Transverse colon (tissue), 4 donors: ENCODE data around the gene PDE10A.

GRCh38 chr6:163387333-163387826, 27.1 kb upstream of the QKI start:
- PRO-cap: no peak
- RAMPAGE, long total RNA, 4 experiments: no peak in any of the 4 experiments

GRCh38 chr6:163418083-163419459, 4.1 kb downstream of the QKI start:
- PRO-cap: no peak
- RAMPAGE, long total RNA, 4 experiments: no peak in any of the 4 experiments

- PRO-cap: no peak
- RAMPAGE, long total RNA, 4 experiments: no peak in any of the 4 experiments
Observed at GRCh38 chr6:163424770-163425609, 10.5 kb downstream of the QKI start.

- PRO-cap: no peak
- RAMPAGE, long total RNA, 4 experiments: no peak in any of the 4 experiments
Observed at GRCh38 chr6:163469965-163471035, 55.8 kb downstream of the QKI start.

DNA sequence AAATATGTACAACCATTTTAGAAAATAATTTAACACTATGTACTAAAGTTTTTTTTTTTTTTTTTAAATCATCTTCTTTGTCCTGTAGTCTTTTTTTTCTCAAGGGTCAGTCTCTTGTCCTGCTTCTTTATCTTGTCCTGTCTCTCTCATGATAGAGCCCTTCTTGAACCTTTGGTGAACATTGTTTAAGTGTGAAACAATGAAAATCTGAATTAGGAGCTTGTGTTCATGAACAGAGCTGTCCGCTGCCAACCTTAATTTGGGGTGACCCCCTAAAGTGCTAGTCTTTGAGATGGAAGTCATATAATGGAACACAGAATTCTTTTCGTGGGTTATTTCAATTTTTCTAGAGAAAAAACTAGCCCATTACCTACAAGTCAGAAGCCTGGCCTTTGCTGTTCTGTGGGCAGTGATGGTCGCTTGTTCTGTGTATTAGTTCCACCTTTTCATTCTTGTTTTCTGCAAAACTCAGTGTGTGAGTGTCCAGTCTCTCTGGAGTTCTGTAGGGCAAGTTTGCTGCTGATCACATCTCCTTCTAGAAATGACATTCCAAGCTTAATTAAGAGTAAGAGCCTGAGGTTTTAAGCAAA, 61.8 kb downstream of the QKI start:
- PRO-cap: no peak
- RAMPAGE, long total RNA, 4 experiments: no peak in any of the 4 experiments

- PRO-cap: no peak
- RAMPAGE, long total RNA, 4 experiments: start-site peak on the plus strand in 1 of 4 experiments, at chr6:163534928-163535083 at its widest, 16 reads per replicate
Observed at GRCh38 chr6:163534761-163535569, 120.4 kb downstream of the QKI start.

- PRO-cap: no peak
- RAMPAGE, long total RNA, 4 experiments: no peak in any of the 4 experiments
Observed at GRCh38 chr6:163588123-163588833, 173.8 kb downstream of the QKI start.

DNA sequence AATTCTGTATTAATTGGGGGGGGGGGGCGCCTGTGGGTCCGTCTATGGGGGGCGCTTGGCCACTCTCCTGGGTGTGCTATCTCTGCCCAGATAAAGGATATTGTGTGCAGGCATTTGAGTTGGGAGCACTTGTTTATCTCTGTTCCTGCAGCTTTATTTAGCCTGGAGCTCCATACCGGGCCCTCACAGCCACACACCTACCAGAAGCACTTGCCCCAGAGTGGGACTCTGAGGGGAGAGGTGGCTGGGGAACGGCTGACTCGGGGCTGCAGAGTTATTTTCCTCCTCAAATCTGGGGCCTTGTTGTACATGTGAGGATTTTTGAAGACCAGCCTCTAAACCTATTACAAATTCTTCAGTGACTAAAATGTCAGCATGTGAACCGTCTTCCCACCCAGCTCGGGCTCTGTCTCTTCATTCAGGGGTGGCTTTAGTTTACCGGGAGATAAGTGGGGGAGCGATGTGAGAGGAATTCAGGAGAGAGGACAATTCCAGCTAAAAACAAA, 548.7 kb downstream of the QKI start:
- PRO-cap: no peak
- RAMPAGE, long total RNA, 4 experiments: no peak in any of the 4 experiments

DNA sequence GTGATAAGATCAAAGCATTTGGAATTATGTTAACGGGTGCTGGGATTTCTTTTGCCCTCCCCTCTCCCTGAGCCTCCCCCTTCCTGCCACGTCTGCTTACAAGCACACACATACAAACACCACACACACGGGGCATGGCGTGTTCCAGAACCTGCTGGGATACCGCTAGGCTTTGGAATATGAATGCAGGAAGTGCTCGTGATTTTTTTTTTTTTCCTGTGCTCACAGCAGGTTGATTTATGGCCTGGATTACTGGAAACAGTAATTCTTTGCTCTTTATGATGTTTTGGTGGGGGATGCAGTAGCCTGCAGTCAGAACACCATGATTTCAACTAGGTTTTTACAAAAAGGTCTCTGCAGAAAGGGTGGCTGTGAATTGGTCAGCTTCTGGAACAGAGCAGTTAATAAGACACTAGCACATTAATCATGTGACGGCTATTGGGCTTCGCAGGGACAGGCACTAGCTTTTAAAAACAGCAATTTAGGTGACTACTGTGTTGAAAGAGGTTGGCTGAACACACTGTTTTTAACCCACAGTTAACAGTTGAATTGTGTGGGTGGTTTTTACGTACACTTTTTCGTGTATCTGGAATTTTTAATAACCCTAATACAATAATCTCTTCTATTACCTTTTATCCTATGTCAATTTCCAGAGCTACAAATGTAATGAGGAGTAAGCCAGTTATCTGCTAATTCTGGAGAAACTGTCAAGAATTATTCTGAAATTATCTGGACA, 551.5 kb downstream of the QKI start:
- PRO-cap: no peak
- RAMPAGE, long total RNA, 4 experiments: no peak in any of the 4 experiments

GRCh38 chr6:164345871-164346386, 931.4 kb downstream of the QKI start:
- PRO-cap: no peak
- RAMPAGE, long total RNA, 4 experiments: no peak in any of the 4 experiments

DNA sequence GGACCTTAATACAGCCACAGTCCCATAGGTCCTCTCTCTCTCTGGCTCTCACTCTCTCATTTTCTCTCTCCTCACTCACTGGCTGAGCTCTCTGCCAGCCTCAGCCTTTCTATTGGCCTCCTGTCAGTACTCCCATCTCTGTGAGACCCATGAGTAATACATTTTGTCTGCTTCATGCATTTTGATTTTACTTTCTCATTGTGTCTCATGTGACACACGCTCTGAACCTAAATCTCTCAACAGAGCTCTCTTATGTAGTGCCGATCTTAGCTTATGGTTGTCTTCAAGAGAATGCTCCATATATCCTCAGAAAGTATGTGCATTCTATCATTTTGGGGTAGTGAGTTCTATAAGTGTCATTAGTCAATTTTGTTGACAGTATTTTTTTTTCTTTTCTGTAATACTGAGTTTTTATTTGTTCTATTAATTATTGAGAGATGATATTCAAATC, 907.4 kb downstream of the C6orf118 start:
- PRO-cap: no peak
- RAMPAGE, long total RNA, 4 experiments: no peak in any of the 4 experiments

DNA sequence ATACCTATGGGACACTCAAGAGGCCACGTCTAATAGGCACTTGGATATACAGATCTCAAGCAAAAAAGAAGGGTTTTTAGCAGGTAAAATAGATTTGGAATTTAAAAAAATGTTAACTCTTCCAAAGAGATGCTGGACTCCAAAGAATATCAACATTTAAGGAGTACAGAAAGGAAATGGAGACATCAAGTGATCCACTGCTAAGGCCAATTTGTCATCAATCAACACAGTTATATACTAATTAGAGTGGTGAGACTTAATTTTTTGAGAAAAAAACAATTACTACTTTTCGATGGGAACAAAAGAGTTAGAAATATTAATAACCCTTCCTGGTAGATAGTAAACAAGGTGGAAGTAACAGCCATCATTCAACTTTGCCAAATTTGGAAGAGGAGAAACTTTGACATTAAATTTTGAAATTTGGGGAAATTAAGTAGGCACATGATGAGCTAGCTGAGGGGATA, 17.8 kb downstream of the C6orf118 start:
- PRO-cap: no peak
- RAMPAGE, long total RNA, 4 experiments: no peak in any of the 4 experiments

GRCh38 chr6:165615577-165616025, 47.4 kb downstream of the PDE10A start:
- PRO-cap: no peak
- RAMPAGE, long total RNA, 4 experiments: no peak in any of the 4 experiments

DNA sequence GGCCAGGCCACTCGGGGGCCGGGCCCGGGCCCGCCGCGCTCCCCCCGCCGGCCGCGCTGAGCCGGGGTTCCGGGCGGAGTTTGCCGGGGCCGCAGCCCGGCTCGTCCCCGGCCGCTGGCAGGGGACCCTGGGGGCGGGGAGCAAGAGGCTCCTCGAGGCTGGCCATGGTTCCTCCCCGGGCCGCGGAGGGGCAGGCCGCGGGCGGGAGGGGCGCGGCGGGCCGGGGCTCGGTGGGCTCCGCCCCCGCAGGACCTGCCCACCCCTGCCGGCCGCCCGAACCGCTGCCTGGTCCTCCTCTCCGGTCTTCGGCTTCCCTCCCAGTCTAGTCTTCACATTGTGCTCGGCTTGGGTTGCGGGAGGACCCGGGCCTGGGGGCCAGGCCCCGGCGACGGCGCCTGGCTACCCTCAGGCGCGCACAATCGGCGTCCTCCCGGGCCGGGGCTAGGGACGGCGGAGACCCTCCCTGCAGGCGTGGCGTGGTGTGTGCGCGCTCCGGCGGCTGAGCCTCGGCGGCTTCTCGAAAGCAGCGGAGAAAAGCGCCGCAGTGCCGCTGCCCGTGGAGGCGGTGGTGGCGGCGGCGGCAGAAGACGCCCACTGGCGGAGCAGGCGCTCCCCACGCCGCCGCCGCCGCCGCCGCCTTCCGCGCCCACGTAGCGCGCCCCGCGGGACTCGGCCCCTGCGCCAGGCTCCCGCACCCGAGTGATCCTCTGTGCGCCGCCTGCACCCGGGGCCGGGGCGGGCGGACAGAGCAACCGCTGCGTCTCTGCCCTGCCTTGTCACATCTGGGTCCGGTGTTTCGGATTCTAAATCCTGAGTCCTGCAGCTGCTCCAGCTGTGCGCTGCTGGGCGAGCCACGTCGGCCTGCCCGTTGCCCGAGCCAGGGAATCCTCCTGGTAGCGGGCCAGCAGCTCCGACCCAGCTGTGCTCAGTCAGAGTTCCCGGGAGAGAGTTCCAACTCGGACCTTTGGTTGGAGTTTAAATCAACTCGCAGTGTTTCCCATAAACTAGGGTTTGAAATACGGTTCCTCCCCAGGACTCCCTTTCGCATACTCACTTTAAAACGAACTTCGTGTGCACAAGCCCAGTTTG, at the start of gene PDE10A:
Gene PDE10A (minus strand): TSS at position 596 of the 1,089 bp plus-strand sequence.
- PRO-cap: bidirectional peak, plus-strand start at position 325 of the sequence, minus-strand start at position 39 of the sequence; unidirectional peak, minus-strand start at position 784 of the sequence
- RAMPAGE, long total RNA, 4 experiments: no peak in any of the 4 experiments

DNA sequence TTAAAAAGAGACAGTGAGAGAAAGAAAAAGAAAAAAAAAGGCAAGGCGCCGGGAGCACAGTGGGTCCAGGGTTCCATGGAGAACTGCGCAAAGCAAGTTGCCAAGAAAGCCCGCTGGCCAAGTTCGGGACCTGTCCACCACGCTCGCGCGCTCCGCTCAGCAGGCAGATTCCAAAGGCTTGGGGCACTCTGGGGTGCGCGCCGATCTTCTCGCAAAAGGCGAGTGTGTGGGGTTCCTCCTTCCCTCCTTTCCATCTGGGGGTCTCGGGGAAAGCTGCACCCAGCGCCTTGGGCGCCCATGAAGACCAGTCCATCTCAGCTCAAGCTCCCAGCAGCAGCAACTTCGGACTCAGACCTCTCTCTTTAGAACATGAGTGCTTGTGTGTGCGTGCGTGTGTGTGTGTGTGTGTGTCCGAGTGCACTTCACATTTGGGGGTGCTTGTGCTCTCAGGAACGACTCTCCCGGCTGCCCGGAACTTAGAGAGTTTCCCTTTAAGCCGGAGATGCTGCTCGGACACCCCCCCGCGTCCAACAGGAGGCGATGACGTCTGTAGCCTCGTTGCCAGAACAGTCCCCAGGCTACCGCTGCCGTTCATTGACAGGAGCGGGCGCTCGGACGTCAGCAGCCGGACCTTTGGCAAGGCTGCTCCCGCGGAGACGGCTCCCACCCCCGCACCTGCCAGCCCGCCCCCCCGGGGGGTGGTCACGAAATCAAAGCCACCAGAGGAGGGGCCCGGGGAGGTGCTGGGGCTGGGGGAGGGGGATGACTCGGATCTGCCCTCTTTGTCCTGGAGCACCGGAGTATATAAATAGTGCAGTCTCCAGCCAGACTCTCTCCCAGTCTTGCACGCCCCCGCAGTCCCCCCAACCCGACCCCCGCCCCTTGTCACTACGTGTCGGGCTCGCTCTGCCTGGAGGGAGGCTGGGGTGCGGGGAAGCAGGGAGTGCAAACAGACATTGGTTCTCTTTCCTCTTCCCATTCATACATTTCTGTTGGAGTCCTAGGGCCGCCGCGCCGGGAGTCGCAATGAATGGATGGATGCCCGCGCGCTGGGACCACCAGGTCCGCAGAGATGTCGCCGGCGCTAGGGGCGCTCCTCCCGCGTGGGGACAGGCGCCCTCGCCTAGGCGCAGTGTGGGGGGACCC, 179.7 kb downstream of the TBXT start:
- PRO-cap: no peak
- RAMPAGE, long total RNA, 4 experiments: start-site peak on the minus strand in 3 of 4 experiments, centred at positions 353 to 460 of the sequence, 16 to 31 reads per replicate

- PRO-cap: no peak
- RAMPAGE, long total RNA, 4 experiments: no peak in any of the 4 experiments
Observed at GRCh38 chr6:166305826-166306209, 2.4 kb downstream of the PRR18 start.

DNA sequence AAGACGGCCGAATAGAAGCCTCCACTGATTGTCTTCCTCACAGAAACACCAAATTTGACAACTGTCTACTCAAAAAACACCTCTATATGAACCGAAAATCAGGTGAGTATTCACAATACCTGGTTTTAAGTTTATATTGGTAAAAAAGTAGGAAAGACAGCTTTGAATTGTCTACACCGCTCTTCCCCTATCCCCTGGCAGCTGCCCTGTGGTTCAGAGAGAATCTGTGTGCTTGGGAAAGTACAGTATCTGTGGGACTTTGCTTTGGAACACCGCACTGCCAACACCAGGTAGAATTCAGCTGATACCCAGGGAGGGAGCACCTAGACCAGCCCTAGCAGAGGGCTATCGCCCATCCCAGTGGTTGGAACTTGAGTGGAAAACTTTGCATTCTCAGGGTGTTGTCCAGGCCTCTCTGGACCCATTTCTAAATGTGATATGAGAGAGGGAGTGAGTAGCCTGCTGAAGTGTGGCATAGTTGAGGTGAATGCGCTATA, 11.3 kb upstream of the MPC1 start:
- PRO-cap: no peak
- RAMPAGE, long total RNA, 4 experiments: no peak in any of the 4 experiments

- PRO-cap: no peak
- RAMPAGE, long total RNA, 4 experiments: no peak in any of the 4 experiments
Observed at GRCh38 chr6:166466505-166467612, 84.1 kb upstream of the MPC1 start.

DNA sequence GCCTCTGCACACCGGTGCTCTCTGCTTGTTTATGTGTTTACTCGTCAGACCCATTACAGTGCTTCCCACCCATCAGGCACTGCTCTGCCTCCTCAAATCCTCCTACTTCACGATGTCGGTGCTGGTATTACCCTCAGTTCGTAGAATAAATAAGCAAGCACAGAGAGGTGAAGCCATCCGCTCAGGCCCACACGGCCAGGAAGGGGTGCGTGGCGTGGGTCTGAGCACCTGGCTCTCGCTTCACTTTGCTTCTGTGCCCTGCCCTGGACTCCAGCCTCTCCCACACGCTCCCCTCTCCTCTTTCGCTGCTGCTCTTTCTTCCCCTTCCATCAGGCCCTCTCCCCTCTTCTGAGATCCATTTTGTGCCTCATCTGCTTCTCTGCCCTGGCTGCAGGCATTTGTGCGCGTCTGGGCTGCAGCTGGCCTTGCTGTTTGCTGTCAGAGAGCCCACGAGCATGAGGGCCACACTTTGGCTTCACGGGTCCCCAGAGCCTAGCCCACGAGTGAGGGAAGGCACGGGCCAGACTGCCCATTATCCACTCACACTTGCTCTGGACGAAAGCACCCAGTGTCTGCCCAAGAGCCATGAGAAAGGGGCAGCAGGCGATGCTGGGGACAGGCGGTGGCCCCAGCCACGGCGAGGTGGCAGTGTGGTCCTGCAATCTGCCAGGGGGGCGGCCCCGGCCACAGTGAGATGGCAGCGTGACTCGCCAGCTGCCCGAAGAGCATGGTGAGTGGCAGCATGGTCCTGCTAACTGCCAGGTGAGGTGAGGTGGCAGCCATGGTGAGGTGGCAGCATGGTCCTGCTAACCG, 96.2 kb upstream of the MPC1 start:
- PRO-cap: no peak
- RAMPAGE, long total RNA, 4 experiments: no peak in any of the 4 experiments

- PRO-cap: no peak
- RAMPAGE, long total RNA, 4 experiments: no peak in any of the 4 experiments
Observed at GRCh38 chr6:166512501-166512937, 74.0 kb downstream of the RAMACL start.